ENCODE measurements around a stretch of chr13.

- RRBS, result no CpG with 5 or more reads among the region's 5 CpGs
Measured at GRCh38 chr13:73520558-73520988, 461.8 kb downstream of the KLF5 start.

DNA sequence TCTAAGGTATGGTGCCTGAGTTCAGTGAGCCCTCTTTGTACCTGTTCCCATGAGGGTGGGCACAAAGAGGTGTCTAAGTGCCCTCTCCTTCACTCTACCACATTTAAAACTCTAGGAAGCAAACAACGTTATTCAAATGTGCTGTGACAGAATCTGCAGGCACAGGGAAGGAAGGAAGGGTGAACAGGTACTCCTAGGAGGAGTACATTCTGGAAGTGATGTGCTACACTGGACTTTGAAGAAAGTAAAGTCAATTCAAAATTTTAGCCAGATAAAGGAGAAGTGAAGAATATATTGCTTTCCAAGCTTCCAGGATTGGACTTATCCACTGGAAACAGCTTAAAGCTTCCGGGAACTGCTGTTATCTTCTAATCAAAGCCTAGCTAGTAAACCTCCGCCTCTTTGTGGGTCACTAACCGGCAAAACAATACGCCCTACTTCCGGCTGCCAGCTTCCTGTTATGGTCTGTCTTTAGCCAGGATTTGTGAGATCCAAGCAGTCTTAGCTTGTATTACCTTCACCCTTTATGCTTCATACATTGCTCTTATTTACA is 706.6 kb downstream of the KLF5 start:
- RRBS, result 18% methylated on average over 1 of the region's 6 CpGs

GRCh38 chr13:73765882-73766449 is 707.2 kb downstream of the KLF5 start:
- RRBS, result no CpG with 5 or more reads among the region's 10 CpGs

GRCh38 chr13:73945973-73946344 is 887.2 kb downstream of the KLF5 start:
- RRBS, result no CpG with 5 or more reads among the region's 5 CpGs

DNA sequence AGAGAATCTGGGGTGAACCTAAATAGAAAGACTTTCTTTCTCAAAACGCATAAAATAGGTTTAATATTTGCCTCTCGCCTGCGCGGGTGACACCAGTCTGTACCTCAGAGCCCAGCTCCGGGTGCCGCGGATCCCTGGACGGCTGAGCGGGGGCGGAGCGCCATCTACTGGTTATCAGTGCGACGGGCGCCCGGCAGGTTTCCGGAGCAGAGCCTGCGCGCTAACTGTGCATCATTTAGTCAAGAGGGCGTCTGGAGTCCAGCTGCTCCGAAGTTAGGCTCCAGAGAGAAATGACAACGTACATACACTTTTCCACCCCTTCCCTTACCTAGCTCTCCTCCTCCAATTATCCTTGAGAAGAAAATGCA is 262.2 kb downstream of the TBC1D4 start:
- RRBS, result 2% methylated on average over 10 of the region's 21 CpGs

GRCh38 chr13:75286708-75287148 is 195.2 kb downstream of the TBC1D4 start:
- RRBS, result no CpG with 5 or more reads among the region's 7 CpGs

GRCh38 chr13:75310885-75311443 is 171.0 kb downstream of the TBC1D4 start:
- RRBS, result no CpG with 5 or more reads among the region's 4 CpGs

- RRBS, result no CpG with 5 or more reads among the region's 21 CpGs
Measured at GRCh38 chr13:75326061-75327105, 155.6 kb downstream of the TBC1D4 start.

- RRBS, result no CpG with 5 or more reads among the region's 3 CpGs
Measured at GRCh38 chr13:75761447-75761913, 125.3 kb downstream of the LMO7 start.

GRCh38 chr13:75803033-75803569 is 167.0 kb downstream of the LMO7 start:
- RRBS, result no CpG with 5 or more reads among the region's 3 CpGs

DNA sequence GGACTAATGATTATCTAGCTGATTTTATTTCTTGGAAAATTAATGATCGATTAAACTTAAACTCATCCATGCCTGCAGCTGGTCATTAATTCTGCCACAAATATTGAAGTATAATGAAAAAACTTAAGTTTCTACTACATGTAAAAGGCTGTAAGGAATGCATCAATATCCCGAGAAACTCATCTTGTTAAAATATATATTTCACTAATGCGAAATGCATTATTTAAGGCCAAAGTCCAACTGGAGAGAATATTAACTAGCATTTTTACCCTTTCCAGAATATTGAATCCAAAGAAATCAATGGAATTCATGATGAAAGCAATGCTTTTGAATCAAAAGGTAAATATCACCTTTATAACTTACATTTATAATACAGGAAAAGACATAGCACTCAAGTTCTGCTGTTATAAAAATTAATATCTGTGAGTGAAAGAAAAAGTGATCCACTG is 200.0 kb downstream of the LMO7 start:
- RRBS, result no CpG with 5 or more reads among the region's 3 CpGs

- RRBS, result no CpG with 5 or more reads among the region's 4 CpGs
Measured at GRCh38 chr13:75840193-75840476, 204.0 kb downstream of the LMO7 start.

DNA sequence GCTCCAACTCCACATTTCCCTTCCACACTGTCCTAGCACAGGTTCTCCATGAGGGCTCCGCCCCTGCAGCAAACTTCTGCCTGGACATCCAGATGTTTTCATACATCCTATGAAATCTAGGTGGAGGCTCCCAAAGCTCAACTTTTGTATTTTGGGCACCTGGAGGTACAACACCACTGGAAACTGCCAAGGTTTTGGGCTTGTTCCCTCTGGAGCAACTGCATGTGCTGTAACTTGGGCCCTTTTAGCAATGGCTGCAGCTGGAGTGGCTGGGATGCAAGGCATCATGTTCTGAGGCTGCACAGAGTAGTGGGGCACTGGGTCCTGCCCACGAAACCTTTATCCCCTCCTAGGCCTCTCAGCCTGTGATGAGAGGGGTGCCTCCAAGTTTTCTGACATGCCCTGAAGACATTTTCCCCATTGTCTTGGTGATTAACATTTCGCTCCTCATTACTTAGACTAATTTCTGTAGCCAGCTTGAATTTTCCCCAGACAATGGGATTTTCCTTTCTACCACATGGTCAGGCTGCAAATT is 450.8 kb downstream of the LMO7 start:
- RRBS, result no CpG with 5 or more reads among the region's 3 CpGs

- RRBS, result no CpG with 5 or more reads among the region's 1 CpG
Measured at GRCh38 chr13:76798112-76798338, 88.2 kb downstream of the KCTD12 start.

GRCh38 chr13:76880463-76881548 is 5.4 kb downstream of the KCTD12 start:
- RRBS, result no CpG with 5 or more reads among the region's 4 CpGs

- RRBS, result no CpG with 5 or more reads among the region's 3 CpGs
Measured at GRCh38 chr13:77047915-77048465, 21.0 kb upstream of the FBXL3 start.

DNA sequence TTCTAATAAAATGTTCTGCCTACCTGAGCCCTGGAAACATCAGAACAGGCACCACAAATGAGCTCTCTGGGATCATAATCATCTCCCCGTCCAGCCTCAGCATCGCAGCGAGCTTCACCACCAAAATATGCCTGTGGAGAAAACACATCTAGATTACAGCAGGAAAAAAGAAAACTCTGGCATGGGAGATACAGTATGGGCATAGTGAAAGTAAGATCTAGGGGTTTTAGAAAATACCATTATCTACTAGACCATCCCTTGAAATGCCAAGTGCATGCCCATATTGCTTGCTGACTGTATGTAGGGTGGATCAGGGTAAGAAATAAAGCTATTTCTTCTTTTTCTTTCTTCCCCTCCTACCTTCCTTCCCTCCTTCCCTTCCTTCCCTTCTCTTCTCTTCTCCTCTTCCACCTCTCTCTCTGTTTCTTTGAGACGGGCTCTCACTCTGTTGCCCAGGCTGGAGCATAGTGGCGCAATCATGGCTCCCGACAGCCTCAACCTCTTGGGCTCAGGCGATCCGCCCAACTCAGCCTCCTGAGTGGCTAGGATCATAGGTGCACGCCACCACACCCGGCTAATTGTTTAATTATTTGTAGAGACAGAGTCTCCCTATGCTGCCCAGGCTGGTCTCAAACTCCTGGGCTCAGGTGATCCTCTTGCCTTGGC is 25.0 kb upstream of the FBXL3 start:
- RRBS, result no CpG with 5 or more reads among the region's 10 CpGs

- RRBS, result no CpG with 5 or more reads among the region's 5 CpGs
Measured at GRCh38 chr13:77144755-77145883, 118.2 kb upstream of the FBXL3 start.

DNA sequence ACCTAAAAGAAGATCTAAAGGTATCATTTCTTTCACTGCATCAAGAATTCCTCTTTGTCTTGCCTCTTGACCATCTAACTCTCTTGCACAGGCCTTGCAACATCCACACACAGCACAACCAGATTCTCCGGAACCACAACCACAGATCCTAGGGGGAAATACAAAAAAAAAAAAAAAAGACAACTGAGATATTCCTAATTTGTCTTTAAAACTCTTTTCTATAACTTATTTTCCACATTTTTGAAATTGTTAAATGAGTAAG is 83.2 kb downstream of the MYCBP2 start:
- RRBS, result no CpG with 5 or more reads among the region's 1 CpG

DNA sequence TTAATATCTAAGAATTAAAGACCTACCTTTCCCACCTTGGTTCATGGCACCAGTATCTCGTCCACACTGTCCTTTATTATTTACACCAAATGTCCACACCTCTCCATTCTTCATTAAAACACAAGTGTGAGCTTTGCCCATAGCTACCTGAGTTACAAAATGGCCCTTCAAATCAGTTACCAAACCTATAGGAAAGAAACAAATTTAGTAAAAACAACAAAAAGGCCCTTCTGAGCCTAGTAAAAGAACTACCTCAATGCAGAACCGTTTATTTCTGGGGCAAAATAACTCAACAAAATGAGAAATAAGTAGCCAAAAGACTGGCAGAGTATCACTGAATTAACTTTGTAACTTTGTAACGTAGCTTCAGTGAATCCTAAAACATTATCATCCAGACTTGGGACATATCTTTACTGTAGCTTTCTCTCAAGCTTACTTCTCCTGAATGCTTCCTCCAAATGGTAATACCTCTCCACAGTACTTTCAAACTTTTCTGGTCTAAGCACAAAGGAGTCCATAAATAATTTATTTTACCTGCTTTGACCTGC is 69.2 kb downstream of the MYCBP2 start:
- RRBS, result no CpG with 5 or more reads among the region's 3 CpGs